Neural cell (in vitro differentiated cells): ENCODE data around the genes NFATC2IP, BOLA2, SPN, ZG16 and C16orf92.

- RAMPAGE, long total RNA: no peak
Observed at GRCh38 chr16:28836141-28836693, 9.9 kb downstream of the TUFM start.

- RAMPAGE, long total RNA: no peak
Observed at GRCh38 chr16:28838448-28838770, 7.7 kb downstream of the TUFM start.

DNA sequence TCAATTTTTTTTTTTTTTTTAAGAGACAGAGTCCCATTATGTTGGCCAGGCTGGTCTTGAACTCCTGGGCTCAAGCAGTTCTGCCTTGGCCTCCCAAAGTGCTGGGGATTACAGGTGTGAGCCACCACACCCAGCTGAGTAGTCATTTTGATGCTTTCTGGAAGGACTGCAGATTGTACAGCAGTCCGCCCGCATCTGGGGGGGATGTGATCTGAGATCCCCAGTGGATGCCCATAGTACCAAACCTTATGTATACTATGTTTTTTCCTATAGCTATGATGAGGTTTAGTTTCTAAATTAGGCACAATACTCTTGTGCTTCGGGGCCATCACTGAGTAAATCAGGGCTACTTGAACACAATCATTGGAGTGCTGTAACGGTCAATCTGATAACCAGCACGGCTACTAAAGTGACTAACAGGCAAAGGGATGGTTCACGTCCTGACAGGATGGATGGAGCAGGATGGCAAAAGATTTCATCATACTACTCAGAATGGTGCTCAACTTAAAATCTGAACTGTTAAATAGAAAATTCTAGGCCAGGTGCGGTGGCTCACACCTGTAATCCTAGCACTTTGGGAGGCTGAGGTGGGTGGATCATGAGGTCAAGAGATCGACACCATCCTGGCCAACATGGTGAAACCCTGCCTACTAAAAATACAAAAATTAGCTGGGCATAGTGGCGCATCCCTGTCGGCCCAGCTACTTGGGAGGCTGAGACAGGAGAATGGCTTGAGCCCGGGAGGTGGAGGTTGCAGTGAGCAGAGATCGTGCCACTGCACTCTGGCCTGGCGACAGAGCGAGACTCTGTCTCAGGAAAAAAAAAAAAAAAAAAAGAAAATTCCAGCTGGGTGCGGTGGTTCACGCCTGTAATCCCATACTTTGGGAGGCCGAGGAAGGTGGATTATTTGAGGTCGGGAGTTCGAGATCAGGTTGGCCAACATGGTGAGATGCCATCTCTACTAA lies 7.1 kb downstream of the TUFM start:
- RAMPAGE, long total RNA: no peak

DNA sequence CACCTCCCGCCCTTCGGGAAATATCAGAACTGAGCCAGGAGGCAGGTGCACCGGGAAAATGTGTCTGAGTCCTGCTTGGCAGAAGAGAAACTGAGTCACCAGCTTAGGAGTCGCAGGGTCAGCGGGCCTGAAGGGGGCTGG lies 449 bp downstream of the SH2B1 start:
- RAMPAGE, long total RNA: no peak

GRCh38 chr16:28910851-28911360 lies 14.1 kb downstream of the RABEP2 start:
- RAMPAGE, long total RNA: no peak

DNA sequence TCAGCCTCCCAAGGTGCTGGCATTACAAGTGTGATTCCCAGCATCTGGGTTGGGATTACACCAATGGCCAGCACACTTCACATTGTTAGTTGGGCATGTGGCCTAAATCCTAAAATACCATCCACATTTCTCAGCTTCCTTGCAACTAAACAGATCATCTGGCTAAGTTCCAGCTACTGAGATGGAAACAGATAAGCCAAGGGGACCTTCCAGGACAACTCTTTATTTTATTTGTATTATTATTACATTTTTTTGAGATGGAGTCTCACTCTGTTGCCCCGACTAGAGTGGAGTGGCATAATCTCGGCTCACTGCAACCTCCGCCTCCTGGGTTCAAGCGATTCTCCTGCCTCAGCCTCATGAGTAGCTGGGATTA lies 9.7 kb downstream of the RABEP2 start:
- RAMPAGE, long total RNA: no peak

DNA sequence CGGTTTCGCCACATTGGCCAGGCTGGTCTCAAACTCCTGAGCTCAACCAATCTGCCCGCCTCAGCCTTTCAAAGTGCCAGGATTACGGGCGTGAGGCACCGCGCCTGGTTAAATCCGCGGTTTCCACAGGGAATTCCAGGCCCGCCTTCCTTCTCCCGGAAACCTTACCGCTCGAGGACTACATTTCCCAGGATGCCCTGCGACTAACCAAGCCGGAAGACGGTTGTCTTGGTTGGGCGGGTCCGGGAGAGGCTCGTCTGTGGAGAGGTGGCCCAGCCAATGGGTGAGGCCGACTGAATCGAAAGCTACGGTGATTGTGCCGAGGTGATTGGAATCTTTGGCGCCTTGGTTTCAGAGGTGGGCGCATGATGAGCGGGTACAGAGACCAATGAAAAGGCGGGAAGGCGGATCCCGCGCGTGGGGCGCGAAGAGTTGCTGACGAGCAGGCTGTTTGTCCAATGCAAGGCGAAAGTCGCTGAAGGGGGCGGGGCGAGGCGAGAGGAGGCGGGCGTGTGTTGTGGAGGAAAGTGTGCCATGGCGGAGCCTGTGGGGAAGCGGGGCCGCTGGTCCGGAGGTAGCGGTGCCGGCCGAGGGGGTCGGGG lies at the start of gene NFATC2IP:
Gene NFATC2IP (plus strand): TSS at position 460 of the 602 bp plus-strand sequence.
- RAMPAGE, long total RNA: no peak

GRCh38 chr16:29228448-29228823 lies 178.1 kb downstream of the NPIPB11 start:
- RAMPAGE, long total RNA: no peak

- RAMPAGE, long total RNA: no peak
Observed at GRCh38 chr16:29284938-29285852, 121.3 kb downstream of the NPIPB11 start.

DNA sequence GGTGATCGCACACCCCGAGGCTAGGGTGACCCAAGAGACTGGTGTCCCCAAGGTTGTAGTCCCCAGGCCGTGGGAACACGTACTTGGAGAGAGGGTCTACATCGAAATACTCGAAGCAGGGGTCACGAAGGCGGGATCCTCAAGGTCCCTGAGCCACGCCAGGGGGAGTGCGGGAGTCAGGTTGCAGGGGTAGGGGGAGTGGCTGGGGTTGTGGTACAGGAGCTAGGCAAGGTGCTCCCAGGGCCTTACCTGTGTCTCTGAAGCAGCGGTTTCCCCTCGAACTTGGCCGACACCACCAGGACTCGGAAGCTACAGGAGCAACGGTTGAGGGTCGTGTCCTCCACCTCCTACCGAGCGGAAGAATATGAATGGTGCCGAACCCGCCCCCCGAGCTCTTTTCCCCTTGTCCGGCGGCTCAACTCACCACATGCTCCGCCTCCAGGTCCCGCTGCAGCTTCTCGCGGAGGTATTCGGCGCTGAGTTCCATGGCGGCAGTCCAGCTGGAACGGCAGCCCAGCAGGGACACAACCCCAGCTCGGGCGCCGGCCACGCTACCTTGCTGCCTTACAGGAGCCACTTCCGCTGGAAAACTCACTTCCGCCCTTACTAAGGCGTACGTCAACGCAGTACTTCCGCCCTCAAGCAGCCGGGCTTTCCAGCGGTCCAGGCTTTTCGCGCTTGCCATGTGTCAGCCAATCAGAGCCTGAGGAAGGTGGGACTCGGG lies at the start of gene BOLA2:
Gene BOLA2 (minus strand): TSS at position 585 of the 724 bp plus-strand sequence.
- RAMPAGE, long total RNA: start-site peak on the minus strand centred at position 515 of the sequence, 114 bp wide, 463 and 632 reads in 2 replicates

DNA sequence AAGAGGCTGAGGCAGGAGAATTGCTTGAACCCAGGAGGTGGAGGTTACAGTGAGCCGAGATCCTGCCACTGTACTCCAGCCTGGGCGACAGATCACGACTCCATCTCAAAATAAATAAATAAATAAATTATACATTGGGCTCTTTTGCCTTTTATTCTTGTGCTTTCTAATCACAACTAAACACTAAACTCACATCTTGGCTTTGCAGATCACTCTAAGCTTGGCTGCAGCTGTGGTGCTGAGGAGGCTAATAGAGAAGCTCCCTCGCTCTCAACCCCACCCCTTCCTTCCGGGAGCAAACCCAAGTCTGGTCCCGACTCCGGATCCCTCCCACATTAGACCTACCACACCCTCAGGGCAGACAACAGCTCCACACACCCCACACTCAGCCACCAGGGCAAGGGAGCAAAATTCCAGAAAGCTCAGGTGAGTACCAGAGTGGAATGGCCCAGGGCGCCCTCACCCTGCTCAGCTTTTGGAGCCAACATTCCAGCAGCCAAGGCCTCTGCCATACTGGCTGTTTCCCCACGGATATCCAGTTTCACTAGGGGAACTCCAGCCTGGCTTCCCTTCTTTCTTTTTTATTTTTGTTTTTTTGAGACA lies 9.9 kb downstream of the SULT1A4 start:
- RAMPAGE, long total RNA: no peak

DNA sequence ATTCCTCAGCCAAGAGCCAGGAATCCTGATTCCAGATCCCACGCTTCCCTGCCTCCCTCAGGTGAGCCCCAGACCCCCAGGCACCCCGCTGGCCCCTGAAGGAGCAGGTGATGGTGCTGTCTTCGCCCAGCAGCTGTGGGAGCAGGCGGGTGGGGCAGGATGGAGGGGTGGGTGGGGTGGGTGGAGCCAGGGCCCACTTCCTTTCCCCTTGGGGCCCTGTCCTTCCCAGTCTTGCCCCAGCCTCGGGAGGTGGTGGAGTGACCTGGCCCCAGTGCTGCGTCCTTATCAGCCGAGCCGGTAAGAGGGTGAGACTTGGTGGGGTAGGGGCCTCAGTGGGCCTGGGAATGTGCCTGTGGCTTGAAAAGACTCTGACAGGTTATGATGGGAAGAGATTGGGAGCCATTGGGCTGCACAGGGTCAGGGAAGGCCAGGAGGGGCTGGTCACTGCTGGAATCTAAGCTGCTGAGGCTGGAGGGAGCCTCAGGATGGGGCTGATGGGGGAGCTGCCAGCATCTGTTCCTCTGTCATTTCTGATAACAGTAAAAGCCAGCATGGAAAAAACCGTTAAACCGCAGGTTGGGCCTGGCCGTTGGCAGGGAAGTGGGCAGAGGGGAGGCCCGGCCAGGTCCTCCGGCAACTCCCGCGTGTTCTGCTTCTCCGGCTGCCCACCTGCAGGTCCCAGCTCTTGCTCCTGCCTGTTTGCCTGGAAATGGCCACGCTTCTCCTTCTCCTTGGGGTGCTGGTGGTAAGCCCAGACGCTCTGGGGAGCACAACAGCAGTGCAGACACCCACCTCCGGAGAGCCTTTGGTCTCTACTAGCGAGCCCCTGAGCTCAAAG lies at the start of gene SPN:
Gene SPN (plus strand): TSS at position 228 of the 838 bp plus-strand sequence.
- RAMPAGE, long total RNA: no peak

- RAMPAGE, long total RNA: no peak
Observed at GRCh38 chr16:29736671-29737273, 9.0 kb downstream of the C16orf54 start.

- RAMPAGE, long total RNA: no peak
Observed at GRCh38 chr16:29777974-29778691, at the start of gene ZG16. Gene ZG16, plus strand, starts transcription at chr16:29778256.

GRCh38 chr16:29807990-29808188 lies 1.6 kb downstream of the MAZ start:
- RAMPAGE, long total RNA: no peak

GRCh38 chr16:29910398-29911481 lies 10.5 kb downstream of the ASPHD1 start:
- RAMPAGE, long total RNA: no peak

DNA sequence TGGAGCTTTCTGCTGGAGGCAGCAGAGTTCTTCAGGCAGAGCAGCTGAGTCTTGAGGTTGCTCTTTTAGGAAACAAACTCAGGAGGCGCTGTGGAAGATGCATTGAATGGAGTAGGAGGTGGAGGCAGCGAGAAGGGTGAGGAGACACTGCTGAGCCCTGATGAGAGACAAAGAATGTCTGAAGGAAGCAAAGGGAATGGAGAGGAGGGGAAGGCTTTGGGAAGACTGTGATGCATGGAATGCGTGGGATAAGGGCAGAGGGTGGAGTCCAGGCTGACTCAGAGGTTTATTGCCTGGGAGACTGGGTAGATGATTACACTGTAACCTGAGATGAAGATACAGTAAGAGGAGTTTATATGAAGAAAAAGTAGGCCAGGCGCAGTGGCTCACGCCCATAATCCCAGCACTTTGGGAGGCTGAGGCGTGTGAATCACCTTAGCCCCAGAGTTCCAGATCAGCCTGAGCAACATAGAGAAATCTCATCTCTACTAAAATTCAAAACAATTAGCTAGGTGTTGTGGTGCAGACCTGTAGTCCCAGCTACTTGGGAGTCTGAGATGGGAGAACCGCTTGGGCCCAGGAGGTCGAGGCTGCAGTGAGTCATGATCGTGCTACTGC lies 17.9 kb upstream of the TMEM219 start:
- RAMPAGE, long total RNA: no peak

DNA sequence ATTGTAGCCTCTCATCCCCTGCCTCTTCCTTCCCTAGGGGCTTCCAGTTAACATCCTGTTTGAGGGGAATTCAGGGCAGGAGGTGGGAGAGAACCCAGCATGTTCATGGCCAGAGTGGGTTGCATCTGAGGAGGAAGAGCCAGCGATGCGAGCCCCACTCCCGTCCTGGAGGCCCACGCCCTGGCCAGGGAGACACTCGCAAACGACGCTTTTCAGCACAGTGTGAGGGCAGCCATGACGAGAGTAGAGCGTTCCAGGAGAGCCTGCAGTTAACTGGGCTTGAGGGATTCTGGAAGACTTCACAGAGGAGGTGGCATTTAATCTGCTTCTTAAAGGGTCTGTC lies 3.2 kb downstream of the INO80E start:
- RAMPAGE, long total RNA: no peak

DNA sequence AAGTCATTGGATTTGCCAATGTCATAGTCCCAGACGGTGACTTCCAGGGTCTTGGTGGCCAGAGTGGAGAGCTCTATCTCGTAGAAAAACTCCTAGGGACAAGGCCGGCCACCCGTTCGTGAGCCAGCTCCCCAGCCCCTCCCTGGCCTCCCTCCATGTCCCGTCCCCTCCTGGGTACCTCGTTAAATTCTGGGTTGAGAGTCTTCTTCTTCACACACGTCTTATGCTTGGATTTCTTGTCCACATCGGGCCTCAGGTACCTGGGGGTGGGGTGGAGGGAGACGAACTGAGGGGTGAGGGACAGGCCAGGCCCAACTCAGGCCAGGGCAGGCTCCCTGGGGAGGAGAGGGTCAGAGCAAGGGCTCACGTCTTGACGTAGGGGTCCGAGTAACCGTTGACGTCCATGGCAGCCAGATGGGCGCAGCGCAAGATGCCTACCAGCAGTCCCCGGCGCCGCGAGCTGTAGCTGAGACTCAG lies 4.4 kb downstream of the DOC2A start:
- RAMPAGE, long total RNA: no peak

DNA sequence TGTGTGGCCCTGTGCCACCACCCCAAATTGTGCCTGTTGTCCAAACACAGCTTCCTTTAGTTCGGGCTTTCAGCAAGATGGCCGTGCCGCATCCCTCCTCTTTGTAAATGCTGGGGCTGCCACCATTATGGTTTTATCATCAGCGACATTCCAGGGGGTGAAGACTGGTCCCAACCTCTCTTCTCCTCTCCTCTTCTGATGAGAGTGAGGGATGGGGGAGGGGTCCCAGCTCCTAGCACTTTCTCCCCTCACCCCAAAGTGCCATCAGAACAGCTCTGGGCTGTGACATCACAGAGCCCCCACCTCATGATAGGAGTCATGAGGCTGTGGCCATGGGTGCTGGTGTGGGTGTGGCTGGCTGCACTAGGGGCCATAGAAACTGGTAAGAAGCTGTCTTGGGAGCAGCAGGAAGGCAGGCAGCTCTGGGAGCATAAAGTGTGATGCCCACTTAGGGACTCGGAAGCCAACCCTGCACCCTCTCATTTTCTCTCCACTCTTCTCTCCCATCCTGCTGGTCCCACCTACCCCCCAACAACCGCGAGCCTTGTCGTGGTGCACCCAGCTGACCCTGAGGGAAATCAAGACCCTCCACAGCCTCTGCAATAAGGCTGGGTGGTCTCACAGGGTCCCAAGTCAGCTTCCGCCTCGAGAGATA lies at the start of gene C16orf92:
Gene C16orf92 (plus strand): TSS at position 176 of the 655 bp plus-strand sequence.
- RAMPAGE, long total RNA: no peak